ENCODE measurements around the genes TOMM40L, NR1I3 and FCGR3A.

DNA sequence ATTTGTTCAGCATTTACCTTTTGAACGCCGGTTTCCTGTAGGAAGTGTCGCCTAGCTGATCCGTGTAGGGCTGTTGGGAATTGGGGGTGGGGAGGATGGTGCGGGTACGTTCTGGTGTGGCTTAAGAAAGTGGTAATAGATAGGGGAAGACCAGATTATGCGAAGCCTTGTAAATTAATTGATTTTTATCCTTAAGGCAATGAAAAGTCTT lies 628 bp upstream of the DEDD start:
- PRO-cap = bidirectional peak, plus-strand start at position 76 of the sequence, minus-strand start at position 37 of the sequence

DNA sequence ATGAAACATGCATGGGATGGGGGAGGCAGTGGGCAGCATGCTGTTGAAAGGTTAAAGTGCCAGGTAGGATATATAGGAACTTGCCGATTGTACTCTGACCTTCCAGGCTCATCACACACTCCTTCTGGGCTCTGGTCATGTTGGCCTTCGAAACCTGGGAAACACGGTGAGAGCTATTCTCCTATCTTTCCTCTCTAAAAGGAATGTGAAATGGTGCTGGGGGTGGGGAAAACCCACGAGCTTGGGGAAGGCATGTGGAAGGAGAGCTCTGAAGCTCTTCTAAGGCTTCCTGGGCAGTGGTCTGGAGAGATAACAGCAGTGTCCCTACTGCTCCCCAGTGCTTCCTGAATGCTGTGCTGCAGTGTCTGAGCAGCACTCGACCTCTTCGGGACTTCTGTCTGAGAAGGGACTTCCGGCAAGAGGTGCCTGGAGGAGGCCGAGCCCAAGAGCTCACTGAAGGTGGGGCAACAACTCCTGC lies 2.7 kb downstream of the USP21 start:
- PRO-cap = no peak

GRCh38 chr1:161199504-161199959 lies 678 bp upstream of the ADAMTS4 start:
- PRO-cap = no peak

GRCh38 chr1:161201201-161201854 lies 839 bp upstream of the NDUFS2 start:
- PRO-cap = bidirectional peak, plus-strand start at chr1:161201304, minus-strand start at chr1:161201162; bidirectional peak, plus-strand start at chr1:161201666, minus-strand start at chr1:161201561

DNA sequence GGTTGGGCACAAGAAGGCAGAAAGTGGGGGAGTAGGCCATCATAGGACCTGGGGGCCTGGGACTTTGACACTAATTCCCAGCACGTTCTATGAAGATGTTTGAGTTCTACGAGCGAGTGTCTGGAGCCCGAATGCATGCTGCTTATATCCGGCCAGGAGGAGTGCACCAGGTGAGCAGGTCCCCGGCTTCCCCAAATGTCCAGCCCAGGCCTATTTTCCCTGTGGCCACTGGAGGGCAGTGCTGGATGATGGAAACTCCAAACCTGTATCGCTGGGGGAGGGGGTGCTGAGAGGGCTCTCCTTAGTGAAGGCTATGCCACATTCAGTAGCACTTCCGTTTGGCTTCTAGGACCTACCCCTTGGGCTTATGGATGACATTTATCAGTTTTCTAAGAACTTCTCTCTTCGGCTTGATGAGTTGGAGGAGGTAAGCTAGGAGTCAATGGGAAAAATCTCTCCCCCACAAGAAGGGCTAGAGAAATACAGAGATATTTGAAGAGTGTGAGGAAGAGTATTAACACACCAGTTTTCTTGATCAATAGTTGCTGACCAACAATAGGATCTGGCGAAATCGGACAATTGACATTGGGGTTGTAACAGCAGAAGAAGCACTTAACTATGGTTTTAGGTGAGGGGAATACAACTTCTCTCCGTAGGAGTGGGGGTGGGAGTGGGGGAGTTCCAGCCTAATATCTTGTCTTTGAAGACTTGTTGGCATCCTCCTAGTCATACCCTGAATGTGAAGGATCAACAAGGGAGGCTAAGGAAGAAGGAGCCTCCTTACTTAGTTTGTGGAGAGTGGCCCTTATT lies 5.1 kb upstream of the FCER1G start:
- PRO-cap = no peak

DNA sequence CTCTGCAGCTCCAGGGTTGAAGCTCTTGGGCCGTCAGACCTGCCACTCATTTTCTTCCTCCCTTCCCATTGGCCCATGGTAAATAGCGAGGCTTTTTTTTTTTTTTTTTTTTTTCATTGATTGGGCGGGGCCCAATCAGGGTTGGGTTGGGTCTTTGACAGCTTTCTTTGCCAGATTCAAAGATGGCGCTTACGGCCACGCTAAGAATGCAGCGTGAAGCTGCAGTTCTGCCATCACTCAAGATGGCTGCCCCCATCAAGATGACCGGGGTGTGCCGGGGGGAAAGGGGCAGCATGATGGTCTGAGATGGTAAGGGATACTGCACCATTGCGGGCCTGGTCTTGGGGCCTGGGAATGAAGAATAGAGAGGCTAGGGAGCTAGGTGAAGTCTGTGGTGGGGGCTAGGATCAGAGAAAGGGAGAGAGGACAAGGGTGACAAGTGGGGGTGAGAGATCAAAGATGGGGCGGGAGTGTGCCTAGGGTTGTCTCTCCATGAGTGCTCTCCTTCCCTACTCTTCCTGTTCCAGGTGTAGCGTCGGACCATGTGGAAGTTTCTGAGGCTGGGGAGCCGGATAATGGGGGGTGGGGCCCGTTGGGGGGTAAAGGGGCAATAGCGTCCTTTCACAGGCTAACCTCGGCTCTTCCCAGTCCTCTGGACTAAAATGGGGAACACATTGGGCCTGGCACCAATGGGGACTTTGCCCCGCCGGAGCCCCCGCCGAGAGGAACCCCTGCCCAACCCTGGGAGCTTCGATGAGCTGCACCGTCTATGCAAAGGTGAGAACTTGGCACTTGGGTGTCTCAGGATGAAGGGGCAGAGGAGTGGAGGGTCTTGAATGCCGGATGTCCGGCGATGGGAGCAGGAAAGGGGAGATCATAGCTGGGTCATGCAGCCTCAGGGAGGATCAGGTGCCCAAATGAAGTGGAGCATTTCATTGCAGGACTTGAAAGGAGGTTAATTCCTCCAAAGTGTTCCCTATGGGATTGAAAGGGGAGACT lies at the start of gene TOMM40L:
Gene TOMM40L, plus strand, starts transcription at position 233 of the 999 bp plus-strand sequence.
- PRO-cap = bidirectional peak, plus-strand start at position 116 of the sequence, minus-strand start outside the sequence

DNA sequence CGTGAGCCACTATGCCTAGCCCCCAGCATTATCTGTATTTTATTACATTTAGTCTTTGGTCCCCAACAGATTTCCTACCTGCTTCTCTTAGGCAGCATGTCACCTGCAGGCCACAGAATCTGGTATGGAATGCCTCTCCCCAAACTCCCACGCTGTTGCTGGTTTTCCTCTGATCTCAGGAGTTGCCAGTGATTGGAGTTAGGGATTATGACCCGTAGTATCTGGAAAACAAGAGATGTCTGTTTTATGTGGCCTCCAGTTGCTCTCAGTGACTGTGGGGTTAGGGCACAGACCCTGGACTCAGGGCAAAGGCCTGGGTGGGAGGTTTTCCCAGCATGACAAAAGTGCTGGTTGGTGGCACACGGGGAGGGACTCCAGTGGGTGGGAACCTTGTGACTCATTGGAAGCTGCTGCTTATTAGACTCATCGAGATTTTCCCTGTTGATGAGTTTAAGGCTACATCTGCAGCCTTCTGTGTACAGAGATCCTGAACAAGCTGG lies at the start of gene NR1I3:
Gene NR1I3, minus strand, starts transcription at position 241 of the 500 bp plus-strand sequence.
- PRO-cap = no peak

GRCh38 chr1:161499674-161500112 lies 5.6 kb upstream of the FCGR2A start:
- PRO-cap = bidirectional peak, plus-strand start at chr1:161499942, minus-strand start at chr1:161499832

DNA sequence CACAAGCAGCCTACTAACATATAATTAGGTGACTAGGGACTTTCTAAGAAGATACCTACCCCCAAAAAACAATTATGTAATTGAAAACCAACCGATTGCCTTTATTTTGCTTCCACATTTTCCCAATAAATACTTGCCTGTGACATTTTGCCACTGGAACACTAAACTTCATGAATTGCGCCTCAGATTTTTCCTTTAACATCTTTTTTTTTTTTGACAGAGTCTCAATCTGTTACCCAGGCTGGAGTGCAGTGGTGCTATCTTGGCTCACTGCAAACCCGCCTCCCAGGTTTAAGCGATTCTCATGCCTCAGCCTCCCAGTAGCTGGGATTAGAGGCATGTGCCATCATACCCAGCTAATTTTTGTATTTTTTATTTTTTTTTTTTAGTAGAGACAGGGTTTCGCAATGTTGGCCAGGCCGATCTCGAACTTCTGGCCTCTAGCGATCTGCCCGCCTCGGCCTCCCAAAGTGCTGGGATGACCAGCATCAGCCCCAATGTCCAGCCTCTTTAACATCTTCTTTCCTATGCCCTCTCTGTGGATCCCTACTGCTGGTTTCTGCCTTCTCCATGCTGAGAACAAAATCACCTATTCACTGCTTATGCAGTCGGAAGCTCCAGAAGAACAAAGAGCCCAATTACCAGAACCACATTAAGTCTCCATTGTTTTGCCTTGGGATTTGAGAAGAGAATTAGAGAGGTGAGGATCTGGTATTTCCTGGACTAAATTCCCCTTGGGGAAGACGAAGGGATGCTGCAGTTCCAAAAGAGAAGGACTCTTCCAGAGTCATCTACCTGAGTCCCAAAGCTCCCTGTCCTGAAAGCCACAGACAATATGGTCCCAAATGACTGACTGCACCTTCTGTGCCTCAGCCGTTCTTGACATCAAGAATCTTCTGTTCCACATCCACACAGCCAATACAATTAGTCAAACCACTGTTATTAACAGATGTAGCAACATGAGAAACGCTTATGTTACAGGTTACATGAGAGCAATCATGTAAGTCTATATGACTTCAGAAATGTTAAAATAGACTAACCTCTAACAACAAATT lies 5.6 kb upstream of the HSPA6 start:
- PRO-cap = no peak

DNA sequence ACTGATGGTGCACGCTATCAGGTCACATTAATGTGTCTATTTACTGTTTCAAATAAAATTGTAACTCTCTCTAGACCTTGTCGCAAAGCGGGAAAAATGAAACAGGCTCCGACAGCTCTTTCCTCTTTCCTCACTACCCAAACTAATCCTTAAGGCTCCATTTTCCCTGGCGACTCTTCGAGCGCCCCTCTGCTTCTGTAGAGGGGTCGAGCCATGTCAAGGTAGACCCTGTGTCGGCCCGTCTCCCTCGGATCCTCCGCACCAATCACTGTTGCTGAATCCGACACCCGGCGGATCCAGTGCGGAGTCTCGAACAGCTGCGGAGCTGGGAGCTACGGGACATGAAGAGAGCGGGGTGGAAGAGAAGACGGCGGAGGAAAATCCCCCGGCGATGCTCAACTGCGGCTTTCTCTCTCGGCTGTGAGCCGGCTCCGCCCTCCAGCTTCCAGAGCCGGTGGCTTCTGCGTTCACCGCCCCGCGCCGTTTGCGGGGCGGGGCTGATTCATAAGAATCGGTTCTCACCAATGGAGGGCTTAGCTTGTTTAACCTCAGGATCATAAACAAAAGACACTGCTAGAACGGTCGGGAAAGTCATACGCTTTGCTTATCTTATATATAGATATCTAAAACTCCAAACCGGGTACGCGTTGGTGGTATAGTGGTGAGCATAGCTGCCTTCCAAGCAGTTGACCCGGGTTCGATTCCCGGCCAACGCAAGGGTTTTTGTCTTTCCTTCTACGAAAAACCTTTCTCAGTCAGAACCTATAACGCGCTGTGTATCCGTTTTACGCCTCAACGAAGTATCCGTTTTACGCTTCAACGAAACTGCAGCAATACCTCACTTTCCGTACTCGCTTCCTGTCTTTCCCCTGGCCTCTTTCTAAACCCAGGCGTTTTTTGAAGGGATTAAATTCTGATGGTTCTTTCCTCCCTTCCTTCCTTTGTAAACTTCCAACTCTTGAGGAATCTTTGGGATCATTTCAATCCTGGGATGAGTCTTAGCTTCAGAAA lies 6.4 kb downstream of the HSPA6 start:
- PRO-cap = bidirectional peak, plus-strand start at position 641 of the sequence, minus-strand start at position 486 of the sequence; bidirectional peak, plus-strand start at position 794 of the sequence, minus-strand start at position 806 of the sequence

DNA sequence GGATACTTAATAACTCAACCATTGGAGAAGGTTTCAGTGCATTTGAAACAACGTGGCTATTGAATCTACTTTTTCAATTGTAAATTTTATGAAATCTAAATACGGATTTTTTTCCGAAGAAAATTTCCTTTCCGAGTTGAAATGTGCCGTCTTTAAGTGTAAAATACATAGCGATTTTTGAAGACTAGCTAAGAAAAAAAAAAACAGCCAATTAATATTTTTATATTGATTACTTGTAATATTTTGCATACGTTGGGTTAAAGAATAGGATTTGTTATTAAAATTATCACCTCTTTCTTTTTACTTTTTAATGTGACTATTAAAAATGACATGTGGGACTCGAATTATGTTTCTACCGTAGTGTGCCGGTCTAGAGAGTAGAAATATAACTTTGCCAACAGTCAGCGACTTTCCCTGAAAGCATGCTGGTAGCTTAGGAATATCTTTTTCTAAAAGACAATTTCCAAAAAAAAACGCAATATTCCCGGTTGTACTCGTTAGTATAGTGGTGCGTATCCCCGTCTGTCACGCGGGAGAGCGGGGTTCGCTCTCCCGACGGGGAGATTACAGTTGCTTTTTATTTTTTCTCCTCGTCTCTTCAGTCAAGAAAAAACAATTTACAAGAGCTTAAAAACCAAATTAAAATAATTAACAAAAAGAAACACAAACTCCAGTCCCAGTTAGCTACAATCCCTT lies 7.4 kb downstream of the HSPA6 start:
- PRO-cap = no peak

DNA sequence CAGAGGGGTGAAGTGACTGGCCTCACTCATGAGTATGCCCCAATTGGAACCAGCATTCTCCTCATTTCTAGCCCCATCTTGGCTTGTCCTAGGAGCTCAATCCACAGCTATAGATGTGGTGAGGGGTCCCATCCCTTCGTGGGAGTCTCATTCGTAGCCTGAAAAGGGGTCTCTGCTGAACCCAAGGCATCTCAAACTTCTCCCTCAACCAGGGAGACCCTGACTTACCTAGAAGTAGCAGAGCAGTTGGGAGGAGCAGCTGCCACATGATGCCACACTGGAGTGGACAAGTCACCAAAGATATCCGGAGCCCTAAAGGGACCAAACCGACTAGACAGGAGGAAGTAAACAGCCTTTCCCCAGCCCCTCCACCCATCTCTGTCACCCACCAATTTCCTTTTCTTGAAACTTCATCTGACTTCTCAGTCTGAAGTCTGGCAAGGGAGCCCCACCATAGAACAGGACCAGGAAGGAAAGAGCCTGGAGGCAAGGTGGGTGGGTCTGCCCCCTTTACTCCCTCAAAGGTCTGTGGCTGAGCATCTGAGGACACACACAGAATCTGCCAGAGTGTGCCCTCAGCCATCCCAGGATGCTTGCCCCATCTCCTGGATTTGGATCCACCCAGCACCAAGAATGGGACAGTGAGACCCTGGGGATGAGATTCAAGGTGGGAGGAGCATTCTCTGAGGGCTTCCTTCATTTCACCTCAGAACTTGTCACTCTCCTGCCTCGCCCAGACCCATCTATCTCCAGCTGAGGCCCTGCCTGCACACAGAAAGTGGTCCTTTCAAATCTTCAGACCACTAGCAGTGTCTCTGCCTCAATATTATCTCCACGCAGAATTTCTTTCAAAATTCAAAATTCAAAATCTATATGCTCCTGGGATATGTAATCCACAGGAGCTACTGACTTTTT lies at the start of gene FCGR3A:
Gene FCGR3A, minus strand, starts transcription at position 350 of the 915 bp plus-strand sequence.
- PRO-cap = bidirectional peak, plus-strand start at position 425 of the sequence, minus-strand start at position 206 of the sequence

DNA sequence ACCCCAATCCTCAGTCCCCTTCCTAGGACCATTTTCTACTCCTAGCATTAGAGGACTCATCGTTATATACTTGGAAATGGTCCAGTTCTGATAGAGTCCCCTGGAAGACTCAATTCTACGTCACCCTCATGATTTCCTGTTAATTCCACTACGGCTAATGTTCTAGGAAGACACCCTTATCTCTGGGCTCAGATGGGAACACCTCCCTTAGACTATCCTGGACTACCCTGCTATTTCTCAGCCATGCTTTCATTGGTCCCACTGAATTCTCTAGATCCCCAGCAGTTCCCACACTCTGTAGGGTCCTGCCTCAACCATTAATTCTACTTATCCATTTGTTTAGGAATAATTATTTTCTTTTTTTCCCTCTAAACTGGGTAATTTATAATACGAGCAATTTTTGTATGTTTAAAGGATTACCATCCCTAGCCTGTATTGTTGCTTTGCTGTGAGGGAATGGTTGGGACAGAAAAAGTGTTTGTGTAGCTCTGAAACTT lies 7.2 kb downstream of the FCGR3B start:
- PRO-cap = no peak

DNA sequence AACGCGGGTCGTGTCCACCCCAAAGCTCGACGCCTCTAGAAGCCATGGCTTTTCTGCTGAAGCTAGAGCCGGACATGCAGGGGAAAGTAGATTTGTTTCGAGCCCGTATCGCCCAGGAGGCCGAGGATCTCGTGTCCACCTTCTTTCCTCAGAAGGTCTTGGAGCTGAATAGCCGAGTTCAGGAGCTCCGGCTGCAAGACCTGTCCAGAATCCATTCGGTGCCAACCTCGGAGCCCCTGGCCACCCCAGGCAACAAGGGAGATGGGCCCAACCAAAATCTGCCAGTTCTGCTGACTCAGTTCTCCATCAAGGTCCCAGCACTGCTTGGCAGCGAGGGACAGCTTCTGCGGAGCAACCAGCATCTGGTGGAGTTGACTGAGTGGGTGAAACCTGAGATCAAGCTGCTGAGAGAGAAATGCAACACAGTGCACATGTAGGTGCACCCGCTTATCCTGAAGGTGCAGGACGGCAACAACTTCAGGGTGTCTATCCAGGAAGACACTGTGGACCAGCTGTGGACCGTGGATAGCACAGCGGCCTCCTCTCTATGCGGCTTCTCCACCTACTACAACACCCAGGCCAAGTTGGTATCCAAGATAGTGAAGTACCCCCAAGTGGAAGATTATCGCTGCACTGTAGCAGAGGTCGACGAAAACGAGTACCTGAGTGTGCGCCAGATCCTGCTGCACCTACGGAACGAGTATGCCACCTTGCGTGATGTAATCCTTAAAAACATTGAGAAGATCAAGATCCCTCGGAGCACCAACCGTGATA lies 125.0 kb downstream of the ATF6 start:
- PRO-cap = no peak

DNA sequence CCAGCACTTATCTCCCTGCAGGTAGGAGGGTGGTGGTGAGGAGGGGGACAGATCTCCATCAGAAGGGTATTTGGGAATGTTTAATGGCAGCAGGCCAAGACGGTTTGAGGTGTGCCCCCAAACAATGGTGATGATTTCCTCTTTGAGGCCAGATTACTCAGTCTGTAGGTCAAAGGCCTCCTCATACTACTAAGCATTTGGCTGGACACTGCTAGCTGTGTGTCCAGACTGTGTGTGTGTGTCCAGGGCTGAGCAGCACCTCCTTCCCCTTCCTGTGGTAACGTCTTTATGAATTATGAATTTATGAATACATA lies 19.1 kb downstream of the NOS1AP start:
- PRO-cap = no peak

GRCh38 chr1:162232042-162232329 lies 144.7 kb downstream of the SPATA46 start:
- PRO-cap = no peak

- PRO-cap = no peak
These were observed 988 bp upstream of the UAP1 start for GRCh38 chr1:162560526-162560942.

- PRO-cap = no peak
These were observed 6.2 kb upstream of the DDR2 start for GRCh38 chr1:162625870-162626727.

GRCh38 chr1:163070448-163071206 lies 1.5 kb downstream of the RGS4 start:
- PRO-cap = no peak

DNA sequence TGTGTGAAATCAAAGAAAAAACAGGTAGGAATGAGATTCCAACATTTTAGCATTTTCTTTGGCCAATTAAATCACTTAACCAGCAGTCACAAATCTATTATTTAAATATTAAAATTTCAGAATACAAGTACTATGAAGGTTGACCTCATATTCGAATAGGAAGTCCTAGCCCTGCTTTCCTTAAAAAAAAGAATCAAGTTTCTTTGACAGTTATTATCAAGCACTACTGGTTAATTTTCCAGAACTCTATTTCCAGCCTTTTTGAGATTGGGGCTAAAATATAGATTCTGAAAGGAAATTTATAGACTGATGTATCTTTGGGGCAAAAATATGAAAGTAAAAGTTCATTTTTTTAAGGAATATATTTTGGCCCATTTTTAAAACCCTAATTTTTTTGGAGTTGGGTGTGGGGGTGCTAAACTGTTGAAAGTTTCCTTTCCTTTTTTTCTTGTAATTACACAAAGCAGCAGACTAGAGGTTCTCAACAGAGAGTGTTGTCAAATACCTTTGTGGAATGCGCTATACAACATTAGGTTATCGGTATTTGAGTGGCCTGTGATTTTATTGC lies 4.4 kb downstream of the PBX1 start:
- PRO-cap = no peak

Measured in bronchial lymph node (tissue), 1 donor.